AG10803 (cell line): Measurements from ENCODE around the genes PTP4A2 and DCDC2B.

DNA sequence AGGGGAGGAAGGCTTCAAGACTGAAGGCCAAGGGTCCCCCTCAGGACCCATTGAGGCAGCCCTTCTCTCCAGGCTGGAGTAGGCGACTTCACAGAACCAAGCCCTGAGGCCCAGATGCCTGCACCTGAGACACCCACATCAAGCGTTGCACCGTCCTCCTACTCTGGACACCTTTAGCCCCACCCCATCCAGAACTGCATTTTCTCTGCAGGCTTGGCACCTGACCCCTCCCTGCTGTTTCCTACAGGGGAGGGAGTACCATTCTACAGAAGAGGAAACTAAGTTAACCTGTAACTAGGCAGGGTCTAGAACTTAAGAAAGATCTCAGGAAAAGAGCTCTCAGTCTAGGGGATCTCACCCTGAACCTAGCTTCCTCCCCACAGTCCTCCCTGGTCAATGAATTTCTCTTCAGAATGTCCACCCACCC lies 12.0 kb downstream of the PEF1 start:
- RRBS: no CpG with 5 or more reads among the region's 3 CpGs

- RRBS: no CpG with 5 or more reads among the region's 9 CpGs
Observed at GRCh38 chr1:31640556-31641621, 3.8 kb downstream of the PEF1 start.

DNA sequence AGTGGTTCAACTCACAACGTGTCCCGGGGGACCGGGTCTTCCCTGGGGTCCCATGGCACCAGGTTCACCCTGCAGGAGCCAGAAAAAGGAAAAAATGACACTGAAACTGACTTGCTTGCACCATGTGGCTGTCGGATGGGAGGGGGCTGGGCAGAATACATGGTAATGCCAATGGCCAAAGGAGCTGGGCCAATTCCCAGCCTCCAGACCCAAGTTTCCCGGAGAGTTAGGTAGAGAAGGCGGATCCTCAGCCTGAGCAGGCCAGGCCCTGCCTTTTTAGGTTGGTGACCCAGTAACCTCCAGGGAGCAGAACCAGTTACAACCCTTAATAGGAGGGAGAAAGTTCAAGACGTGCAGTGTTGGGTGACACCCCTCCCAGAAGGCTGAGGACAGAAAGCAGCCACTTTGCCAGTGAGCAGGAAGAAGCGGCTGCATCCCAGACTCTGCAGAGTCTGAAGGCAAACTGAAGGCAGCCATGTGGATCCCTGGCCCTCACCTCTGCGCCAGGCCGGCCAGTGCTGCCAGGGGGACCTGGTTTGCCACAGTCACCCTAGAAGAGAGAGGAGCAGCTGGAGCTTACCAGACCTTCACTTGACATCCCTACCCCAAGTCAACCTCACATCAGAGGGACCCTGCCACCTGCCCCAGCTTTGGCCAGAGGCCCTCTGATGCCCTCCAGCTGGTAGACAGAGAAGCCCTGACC lies 16.0 kb upstream of the PEF1 start:
- RRBS: no CpG with 5 or more reads among the region's 10 CpGs

DNA sequence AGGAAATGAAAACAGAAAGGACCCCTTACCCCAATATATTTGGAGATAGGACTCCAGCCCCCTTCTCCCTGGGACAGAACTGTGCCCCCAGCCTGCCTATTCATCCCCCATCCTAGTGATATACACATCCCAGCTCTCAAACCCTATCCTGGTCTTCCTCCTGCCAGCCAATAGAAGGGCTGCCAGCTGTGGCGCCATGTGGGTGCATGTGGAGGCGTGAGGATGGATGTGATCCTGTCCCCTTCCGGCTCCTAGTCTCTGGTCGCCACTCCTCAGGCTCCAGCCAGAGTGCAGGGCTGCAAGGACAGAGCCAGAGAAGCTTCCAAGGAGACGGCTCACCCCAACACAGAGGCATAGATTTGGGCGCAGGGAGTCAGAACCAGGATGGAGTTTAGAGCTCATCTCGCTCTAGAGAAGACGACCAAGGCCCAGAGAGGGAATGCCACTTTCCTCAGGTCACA lies 478 bp downstream of the COL16A1 start:
- RRBS: no CpG with 5 or more reads among the region's 8 CpGs

DNA sequence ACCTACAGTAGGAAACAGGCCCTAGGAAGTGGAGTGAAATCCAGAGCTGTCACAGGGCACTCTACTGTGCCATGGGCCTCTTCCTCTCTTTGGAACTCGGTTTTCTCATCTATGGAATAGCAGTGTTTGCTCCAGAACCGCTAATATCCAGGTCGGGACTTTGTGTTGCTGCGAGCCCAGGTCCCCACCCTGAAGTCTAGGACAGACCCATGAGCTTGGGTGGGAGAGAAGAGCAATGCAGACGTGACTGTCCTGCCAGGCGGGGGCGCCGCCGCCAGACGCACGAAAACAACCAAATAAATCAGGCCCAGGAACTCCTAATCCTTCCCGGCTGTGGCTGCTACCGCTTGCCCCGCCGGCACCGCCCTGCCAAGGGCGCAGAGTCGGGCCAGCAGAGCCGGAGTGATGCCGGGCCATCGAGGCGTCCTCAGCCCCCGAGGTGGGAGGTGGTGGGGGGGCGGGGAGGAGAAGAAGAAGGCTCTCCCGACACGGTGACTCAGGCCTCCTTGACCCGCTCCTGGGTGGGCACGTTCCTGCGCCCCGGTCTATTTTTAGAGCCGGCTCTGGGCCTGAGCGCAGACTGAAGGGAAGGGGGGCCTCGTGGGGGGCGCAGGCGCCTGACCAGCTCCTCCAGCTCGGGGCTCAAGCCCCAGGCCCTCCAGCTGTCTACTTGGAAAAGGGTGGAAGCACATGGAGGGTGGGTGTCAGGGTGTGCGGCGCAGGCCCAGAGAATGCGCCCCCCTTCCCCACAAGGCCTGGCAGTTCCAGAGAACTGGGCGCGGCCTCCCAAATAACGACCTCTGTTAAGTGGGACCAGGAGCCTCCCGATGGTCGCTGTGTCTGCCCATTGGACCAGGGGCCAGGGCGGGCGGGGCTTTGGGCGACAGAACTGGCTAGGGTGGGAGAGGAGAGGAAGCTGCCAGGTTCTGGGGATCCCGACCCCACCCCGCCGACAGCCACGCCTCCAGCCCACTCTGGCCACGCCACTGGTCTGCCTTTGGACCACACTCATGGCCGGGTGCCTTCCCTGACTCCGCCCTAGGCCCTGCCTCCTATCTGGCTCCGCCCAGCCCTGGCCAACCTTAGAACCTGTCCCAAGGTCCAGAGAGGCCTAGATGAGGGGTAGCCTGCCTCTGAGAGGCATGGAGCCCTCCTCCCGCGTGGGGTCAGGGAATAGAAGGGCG lies 10.8 kb upstream of the COL16A1 start:
- RRBS: 4% methylated on average over 5 of the region's 58 CpGs

GRCh38 chr1:31753915-31754689 lies 10.0 kb downstream of the ADGRB2 start:
- RRBS: 82% methylated on average over 7 of the region's 23 CpGs

- RRBS: no CpG with 5 or more reads among the region's 9 CpGs
Observed at GRCh38 chr1:31888980-31889763, 49.0 kb downstream of the PTP4A2 start.

DNA sequence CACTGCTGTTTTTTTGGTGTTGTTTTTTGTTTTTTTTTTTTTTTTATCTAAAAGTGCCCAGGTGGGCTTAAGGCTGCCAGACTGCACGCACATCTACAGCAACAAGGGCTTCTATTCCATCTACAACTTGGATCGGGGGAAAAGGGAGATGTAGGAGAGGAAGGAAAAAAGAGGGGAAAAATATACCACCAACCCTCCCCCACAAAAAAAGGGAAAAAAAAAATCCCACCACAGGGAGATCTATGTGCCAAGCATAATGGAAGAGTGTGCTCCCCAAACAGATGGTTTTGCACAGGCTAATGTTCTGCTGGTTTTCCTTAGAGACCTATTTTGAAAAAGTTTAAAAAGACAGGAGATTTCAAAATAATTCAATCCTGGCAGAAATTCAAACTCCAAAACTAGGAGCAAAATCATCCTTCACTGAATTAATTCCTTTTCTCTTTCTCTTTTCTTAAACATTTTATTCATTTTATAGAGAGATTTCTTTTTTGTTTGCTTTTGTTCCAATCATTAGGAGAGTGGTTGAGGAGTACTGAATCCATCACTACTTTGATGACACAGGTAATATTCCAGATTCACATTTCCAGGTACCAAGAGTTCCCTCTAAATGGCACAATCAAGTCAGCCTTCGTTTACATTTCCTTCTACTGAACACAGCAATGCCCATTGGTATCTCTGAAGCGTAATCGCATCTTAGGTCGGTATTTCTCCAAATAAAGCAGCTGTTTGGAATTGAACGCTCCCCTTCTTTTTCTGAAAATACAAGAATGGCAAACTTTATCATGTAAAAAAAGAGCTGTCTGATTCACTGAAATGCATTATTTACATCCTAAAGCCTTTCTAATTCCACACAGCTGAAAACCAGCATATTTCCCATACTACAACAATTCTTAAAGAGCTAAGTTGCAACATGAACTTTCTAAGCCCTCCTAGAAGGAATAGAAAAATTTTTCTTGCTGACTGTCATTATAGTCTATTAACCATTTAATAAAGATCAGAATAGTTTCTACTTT lies 29.7 kb downstream of the PTP4A2 start:
- RRBS: no CpG with 5 or more reads among the region's 7 CpGs

DNA sequence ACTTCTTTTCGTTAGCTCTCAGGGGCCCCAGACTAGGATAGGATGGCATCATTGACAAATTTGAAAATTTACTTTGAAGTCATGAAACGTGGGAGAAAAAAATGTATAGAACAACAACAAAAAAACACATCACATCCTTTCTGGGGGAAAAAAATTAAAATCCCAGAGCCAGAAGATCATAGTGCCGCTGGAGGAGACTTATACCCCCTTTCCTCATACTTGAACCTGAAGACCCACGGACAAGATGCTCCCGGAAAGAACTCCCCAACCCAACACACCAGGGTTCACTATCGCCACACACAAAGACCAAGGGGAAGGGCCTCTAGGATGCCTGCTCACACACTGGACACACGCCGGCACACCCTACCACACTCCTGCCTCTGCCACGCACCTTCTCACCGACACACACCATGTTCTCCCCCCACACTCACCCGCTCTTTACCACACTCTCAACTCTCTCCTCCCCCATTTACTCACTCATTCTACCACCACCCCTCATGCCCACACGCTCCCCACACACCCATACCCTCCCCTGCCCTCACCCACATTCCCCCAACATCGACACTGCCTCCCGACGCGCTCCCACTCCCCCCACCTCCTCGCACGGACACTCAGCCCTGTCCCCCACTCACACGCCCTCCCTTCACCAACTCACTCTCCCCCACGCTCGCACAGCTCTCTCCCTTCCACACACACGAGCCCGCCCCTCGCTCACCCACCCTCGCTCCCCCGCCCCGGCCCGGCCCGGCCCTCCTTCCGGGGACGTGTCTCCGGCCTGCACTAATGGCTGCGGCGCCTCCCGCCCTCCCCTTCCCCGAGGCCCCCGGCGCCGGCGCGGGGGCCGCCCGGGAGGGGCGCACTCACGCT lies 812 bp downstream of the PTP4A2 start:
- RRBS: 3% methylated on average over 12 of the region's 45 CpGs

DNA sequence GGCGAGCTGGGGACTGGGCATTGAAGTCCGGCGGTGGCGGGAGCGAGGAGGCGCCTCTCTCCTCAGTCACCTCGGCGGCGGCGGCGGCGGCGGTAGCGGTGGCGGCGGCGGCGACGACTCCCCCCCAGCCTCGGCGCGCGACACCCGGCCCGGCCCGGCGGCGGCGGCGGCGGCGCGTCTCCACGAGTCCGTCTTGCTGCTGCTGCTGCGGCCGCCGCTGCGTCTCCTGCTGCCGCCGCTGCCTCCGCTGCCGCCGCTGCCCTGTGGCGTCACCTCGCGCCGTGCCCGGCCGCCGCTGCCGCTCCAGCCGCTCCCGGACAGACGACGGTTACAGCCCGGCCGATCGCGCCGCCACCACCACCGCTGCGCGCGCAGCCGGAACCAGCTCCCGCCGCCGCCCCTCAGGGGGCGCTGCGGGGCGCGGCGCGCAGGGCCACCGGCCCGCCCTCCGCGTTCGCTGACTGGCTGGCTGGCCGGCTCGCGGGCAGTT lies at the start of gene PTP4A2:
Gene PTP4A2 (minus strand): TSS at position 379 of the 490 bp plus-strand sequence.
- RRBS: 1% methylated on average over 28 of the region's 83 CpGs

DNA sequence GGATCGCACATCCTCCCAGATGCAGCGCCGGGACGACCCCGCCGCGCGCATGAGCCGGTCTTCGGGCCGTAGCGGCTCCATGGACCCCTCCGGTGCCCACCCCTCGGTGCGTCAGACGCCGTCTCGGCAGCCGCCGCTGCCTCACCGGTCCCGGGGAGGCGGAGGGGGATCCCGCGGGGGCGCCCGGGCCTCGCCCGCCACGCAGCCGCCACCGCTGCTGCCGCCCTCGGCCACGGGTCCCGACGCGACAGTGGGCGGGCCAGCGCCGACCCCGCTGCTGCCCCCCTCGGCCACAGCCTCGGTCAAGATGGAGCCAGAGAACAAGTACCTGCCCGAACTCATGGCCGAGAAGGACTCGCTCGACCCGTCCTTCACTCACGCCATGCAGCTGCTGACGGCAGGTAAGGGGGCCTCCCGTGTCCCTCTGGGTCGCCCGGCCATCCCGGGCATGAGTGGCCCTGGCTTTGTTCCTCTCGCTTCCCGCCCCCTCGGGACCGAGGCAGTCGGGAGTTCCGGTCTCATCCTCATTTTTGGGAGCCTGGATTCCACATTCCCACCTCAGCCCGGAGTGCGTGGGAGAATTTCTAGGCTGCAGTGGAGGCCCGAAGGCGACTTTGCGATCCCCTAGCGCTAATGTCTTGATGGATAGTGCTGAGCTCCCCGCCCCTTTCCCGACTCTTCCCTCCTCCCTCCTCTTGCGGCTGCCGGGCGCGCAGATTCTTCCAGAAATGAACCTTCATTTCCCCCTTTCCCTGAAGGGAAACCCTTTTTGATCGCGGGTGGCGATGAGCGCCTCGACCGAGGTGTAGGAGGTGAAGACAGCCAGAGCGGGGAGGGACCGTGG lies 531 bp downstream of the KHDRBS1 start:
- RRBS: 5% methylated on average over 17 of the region's 81 CpGs

- RRBS: no CpG with 5 or more reads among the region's 3 CpGs
Observed at GRCh38 chr1:32043944-32044888, 28.5 kb upstream of the TMEM39B start.

DNA sequence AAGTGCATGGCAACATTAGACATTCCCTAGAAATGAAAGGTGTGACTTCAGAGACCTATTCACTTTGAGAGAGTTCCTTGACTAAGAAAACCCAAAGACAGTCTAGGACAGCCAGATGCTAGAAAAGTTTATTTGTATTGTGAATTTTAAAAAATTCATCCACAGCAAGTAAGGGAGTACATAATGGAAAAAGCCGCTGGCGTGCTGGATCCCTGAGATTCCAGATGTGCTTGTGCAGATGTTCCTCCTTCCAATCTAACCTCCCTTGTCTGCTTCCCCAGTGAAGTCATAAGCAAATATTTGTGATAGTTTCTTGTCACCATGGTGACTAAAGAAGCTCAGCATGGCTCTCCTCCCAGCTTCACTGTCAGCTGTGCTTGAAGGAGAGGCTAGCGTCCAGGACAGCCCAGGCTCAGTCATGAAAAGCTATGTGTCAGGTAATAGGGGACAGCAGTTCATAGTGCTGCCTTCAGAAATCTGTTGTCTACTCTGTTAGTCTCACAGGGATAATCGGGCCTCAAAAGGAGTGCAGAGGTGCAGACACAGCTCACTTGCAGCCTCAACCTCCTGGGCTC lies 34.8 kb downstream of the KPNA6 start:
- RRBS: no CpG with 5 or more reads among the region's 4 CpGs

DNA sequence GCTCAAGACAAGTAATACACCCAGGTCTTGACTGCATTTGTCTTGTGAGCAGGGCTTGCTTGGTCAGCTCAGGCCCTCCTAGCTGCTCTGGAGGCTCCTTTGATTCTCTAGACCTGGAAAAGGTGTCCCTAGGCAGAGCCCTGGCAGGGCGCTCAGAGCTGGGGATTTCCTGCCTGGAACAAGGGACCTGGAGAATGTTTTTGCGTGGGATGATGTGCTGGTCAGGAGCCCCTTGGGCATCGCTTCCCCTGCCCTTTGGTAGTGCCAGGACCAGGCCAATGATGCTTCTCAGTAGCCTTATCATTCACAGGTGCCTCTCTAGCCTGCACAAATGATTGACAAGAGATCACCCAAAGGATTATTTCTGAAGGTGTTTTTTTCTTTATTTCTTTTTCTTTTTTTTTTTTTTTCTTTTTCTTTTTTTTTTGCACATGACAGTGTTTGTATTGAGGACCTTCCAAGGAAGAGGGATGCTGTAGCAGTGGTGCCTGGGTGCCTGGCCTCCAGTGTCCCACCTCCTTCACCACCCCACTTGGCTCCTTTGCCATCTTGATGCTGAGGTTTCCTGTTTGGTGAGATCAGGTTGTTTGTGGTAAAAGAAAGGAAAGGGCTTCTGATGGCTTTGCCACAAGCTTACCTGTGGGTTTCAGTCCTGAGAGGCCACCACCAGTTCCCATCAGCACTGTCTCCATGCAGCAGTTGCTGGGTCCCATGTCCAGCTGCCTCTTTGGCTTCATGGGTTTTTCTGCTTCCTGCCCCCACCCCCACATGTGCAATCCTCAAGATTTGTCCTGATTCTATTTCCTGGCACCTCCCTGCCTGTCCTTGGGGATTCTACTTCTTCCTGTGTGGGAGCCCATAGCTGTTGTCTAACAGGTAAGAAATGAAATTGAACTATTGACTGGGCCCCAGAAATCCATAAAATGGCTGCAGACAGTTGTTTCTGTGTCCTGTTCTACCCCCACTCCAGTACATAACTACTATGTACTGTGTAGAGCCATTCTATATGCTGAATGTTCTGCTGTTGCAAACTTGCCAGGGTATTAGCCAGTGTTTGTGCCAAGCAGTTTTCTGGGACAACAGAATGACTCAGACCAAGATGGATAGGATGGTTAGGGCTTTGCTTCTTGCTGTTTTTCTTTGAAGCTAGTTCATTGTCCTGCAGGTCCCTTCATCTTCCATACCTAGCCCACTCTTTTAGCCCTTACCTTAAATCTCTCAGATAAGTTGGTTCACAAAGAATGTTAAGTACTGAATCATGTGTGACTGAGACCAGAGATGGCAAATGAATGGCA lies 4.4 kb upstream of the CCDC28B start:
- RRBS: no CpG with 5 or more reads among the region's 3 CpGs

DNA sequence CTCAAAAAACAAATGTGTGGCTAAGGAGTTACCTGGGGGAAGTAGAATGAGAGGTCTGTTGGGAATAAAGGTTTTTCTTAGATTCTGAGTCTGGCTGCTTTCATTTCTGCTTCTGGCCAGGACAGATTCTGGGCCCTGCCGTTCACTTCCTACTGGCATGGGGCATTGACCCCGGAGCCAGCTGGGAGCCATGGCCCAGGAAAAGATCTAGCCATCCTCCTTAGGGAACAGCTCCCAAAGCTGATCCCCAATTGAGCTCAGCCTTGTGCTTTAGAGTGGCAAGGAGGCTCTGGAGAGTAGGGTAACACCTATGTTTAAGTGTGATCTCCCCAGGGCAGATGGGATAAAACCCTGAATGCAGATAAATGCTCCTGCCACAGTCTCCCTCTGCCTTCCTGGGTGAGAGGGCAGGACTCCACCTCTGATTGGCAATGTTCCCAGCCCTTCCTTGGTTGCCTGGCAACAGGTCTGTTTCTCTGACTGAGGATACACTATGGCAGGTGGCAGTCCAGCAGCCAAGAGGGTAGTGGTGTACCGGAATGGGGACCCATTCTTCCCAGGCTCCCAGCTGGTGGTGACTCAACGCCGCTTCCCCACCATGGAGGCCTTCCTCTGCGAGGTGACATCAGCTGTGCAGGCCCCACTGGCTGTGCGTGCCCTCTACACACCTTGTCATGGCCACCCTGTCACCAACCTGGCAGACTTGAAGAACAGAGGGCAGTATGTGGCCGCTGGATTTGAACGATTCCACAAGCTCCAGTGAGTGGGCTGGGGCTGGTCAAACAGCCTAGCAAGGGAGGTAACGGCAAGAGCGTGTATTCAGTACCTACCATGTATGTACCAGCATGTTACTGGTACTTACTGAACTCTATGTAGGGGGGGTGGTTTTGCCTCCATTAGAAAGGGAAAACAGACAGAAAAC lies at the start of gene DCDC2B:
Gene DCDC2B (plus strand): TSS at position 489 of the 922 bp plus-strand sequence.
- RRBS: no CpG with 5 or more reads among the region's 11 CpGs

- RRBS: 2% methylated on average over 17 of the region's 71 CpGs
Observed at GRCh38 chr1:32240052-32241082, 6.7 kb upstream of the FAM167B start.

GRCh38 chr1:32257067-32257310 lies 5.9 kb downstream of the LCK start:
- RRBS: no CpG with 5 or more reads among the region's 3 CpGs

DNA sequence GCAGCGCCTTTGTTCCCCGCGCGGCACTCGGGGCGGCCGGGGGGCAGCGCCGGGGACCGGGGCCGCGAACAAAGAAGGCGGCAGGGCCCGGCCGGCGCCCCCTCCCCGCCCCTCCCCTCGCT lies 512 bp downstream of the MARCKSL1 start:
- RRBS: 3% methylated on average over 11 of the region's 18 CpGs

DNA sequence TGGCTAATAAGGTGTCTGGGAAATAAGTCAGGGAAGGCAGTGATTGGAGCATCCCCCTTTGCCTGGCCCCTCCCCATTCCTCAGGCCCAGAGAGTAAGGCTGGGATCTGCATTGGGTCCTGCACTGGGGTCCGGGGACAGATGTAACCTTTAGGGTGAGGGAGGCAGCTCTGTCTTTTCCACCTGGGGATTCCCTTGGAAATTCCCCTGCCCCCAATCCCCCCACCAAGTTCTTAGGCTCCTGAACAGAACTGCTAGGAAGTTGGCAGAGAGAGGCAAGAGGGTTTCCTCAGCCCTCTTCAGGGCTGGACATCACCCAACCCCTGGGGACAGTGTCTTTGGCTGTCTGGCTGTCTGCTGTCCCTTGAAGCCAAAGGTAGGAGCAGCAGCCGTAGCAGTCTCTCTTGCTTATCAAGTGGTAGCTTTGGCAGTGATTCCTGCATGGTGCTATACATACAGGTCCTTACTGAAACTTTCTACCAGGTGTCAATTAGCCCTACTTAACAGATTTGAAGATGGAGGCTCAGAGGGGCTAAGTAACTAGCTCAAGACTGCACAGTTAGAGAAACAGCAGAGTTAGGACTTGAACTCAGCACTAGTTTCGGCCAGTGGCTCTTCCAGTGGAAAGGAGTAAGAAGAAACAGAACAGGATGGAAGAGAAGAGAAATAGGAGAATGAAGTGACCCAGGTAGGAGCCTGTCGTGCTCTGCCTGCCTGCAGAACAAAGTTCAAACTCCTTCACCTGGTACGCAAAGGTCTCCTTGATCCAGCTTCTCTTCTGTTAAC lies 4.2 kb downstream of the FAM229A start:
- RRBS: no CpG with 5 or more reads among the region's 5 CpGs

- RRBS: no CpG with 5 or more reads among the region's 5 CpGs
Observed at GRCh38 chr1:32390942-32391583, 3.2 kb downstream of the BSDC1 start.